Lung (tissue), 4 donors: ENCODE measurements around a stretch of chr17.

DNA sequence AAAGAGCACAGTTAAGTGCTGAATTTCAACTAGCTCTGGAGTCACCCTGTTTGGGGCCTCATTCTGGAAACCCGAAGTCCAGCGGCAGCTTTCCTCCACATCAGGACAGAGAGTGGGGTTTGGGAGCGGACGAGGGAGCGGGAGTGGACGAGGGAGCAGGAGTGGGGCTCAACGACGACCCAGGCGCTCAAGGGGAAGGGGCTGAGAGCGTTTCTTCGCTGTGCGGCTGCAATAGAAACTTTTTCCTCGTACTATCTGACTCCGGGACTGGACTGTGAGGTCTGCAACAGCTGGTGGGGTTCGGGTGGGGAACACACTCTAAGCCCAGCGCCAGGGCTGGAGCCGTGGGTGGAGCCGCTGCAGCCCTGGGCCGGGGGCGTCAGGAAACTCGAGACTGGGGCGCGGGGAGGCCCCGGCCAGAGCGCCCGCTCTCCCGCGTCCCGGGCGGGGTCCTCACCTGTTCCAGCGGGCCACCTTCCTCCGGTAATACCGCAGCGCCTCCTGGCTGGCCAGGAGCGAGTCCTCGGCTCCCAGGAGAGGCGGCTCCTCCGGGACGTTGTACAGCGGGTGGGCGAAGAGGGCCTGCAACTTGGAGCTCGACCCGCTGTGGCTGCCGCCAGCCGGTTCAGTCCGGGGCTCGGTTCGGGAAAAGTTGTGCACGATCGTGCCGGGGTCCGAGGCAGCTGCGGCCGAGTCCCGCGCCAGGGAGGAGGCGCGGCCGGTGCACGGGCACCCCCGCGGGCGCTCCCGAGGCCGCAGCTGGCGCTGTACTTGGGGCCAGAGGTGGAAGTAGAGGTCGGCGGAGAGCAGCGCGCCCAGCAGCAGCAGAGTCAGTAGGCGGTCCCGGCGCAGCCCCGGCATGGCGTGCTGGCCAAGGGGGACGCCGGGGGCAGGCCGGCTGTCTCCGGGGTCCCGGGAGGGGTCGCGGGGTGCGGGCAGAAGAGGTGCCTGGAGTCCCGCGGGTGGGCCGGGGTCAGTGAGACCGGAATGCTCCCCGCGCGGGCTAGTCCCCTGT lies 1.1 kb downstream of the FAM20A start:
- PRO-cap, result bidirectional peak, plus-strand start at position 780 of the sequence, minus-strand start at position 791 of the sequence
- RAMPAGE, long total RNA, result no peak
- RRBS, result 2% methylated on average over 58 of the region's 90 CpGs

- PRO-cap, result no peak
- RAMPAGE, long total RNA, result no peak
- RRBS, result no CpG with 5 or more reads among the region's 5 CpGs
These were observed 26.7 kb upstream of the FAM20A start for GRCh38 chr17:68627734-68628487.

DNA sequence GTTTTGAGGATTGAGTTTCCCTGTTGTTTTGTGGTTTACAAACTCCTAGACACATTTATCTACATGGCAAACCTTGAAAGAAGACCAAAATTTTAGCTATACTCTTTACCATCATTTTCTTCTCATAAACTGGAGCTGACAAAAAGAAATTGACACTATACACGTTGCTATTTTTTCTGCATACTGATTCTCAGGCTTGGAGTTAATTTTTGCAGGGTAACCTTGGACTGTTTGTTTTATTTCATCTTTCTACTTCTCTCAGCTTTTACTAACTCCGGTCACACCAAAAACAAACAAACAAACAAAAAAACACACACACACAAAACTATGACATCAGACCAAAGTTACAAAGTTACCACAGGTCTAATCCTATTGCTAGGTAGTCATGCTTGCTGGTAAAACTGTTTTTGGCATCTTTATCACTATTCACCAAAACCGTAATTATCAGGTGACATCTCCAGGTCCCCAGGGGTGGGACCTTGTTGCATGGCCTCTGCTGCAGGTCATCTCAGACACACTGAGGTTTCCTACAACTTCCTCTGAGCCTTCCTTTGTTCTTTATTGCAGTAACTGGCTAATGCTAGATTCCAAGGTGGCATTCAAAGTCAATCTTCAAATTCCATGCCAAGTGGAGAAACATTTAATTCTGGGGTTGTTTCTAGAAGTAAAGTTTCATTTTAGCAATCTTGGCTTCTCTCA lies 162.4 kb downstream of the ABCA8 start:
- PRO-cap, result no peak
- RAMPAGE, long total RNA, result no peak
- RRBS, result no CpG with 5 or more reads among the region's 3 CpGs

DNA sequence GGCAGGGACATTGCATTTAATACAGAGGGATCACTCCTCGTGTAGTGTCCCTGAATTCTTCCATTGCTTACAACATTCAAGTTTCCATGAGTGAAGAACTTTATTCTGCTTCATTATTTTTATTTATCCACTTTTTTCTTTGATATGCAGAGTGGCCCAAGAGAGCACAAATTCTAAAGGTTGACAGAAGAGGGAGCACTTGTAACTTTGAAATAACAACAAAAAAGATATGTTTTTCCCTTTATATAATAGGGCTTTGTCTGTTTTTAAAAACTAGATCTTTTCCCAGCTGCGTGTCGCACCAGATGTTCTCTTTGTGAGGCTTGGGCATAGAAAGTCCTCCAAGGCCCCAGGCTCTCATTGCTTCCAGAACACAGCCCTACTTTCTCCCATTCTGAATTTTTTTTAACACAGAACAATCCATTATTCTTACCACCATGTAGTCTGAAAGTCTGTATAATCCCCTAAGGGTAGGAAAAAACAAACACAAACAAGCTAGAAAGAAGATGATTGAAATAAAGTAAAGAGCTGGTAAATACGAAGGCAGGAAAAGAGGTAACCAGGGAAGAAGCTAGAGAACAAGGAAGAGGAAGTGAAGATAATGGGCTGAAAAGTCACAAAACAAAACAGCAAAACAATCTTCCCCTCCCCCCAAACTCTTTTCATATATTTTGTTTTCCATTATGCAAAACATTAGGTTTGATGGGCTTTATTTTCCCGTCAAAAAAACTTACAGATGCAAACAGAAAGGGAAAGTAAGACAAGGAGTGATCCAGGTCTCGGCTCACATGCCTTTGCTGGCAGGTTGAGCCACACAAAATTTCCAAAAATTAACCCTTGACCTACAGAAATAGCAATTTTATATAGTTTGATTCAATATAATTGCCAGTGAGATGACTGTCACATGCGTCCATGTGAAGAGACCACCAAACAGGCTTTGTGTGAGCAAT lies 160.4 kb downstream of the ABCA8 start:
- PRO-cap, result no peak
- RAMPAGE, long total RNA, result no peak
- RRBS, result no CpG with 5 or more reads among the region's 7 CpGs

- PRO-cap, result no peak
- RAMPAGE, long total RNA, result no peak
- RRBS, result no CpG with 5 or more reads among the region's 2 CpGs
These were observed 1.0 kb downstream of the ABCA8 start for GRCh38 chr17:68954161-68954536.

DNA sequence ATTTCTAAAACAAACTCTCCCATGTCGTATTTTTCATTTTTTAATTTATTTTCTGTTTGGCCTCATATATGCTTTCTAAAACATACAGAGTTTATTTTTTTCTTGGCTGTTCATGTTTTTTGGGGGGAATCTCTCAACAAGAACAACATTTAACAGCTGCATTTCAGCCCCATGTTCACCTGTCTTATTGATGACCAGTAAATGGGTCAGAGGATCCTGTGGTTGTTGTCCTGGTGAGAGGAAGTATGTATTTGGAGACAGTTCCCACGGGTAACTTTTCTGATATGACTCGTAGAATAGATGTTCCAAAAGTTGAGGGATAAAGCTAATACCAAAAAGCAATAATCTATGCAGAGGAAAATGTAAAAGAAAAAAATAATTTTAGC lies 42.5 kb downstream of the ABCA9 start:
- PRO-cap, result no peak
- RAMPAGE, long total RNA, result no peak
- RRBS, result no CpG with 5 or more reads among the region's 3 CpGs

DNA sequence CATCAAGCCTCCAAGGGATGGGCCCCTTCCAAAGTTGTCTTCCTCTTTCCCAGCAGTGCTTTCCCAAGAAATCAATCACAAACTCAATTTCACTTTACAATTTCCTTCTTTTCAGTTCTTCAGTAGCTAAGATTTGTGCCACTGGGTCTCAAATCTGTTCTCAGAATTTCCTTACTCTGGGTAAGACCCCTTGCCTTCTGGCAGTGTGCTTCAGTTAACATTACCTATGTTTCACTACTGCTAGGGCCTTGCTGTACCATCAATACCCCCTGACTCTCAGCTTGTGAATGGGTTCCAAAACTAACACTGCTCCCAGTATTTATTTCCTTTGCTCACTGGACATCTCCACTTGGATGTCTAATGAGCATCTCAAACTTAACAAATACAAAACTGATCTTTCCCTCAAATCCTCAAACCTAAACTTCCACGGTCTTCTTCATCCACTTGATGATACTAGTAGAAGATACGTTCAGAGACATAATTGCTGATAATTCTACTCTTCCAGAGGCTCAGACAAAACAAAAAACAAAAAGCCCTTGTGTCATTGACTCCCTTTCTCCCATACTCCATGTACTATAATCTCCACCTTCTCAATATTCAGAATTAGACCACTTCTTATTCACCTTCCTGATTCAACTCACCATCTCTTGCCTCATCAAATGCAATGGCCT lies 12.2 kb upstream of the ABCA10 start:
- PRO-cap, result no peak
- RAMPAGE, long total RNA, result no peak
- RRBS, result no CpG with 5 or more reads among the region's 2 CpGs

DNA sequence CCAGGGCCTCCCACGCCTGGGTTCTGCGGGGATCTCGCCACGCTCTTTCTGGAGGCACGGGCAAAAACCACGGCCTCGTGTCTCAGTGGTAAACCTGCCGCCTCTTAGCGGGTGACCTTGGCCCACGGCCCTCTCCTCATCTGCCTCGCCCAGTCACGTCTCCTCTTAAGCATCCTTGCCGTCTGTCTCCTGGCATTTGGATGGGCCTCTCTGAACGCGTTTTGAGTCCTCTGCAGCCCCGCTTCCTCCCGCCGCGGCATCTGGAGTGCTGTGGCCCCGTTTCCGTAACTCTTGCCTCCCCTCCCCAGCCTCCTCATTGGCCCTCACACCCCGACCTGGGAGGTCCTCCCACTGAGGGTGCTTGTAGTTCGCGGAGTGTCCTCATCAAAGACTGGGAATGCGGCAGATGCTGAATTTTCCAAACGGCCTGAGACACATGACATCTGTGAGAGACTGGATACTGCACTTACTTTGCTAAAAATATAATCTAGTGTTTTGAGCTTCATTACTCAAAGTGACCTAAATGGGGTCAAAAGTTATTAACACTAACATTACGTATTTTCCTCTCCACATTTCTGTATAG lies 570 bp upstream of the ABCA5 start:
- PRO-cap, result unidirectional peak, minus-strand start at position 262 of the sequence
- RAMPAGE, long total RNA, result no peak
- RRBS, result no CpG with 5 or more reads among the region's 27 CpGs

GRCh38 chr17:69500813-69501205 lies 86.3 kb downstream of the MAP2K6 start:
- PRO-cap, result no peak
- RAMPAGE, long total RNA, result no peak
- RRBS, result no CpG with 5 or more reads among the region's 3 CpGs

- PRO-cap, result no peak
- RAMPAGE, long total RNA, result no peak
- RRBS, result no CpG with 5 or more reads among the region's 3 CpGs
These were observed 158.8 kb downstream of the MAP2K6 start for GRCh38 chr17:69573269-69573804.

- PRO-cap, result no peak
- RAMPAGE, long total RNA, result no peak
- RRBS, result no CpG with 5 or more reads among the region's 1 CpG
These were observed 302.8 kb downstream of the MAP2K6 start for GRCh38 chr17:69717296-69717750.

- PRO-cap, result no peak
- RAMPAGE, long total RNA, result no peak
- RRBS, result no CpG with 5 or more reads among the region's 15 CpGs
These were observed 29.9 kb downstream of the KCNJ16 start for GRCh38 chr17:70104682-70105612.

- PRO-cap, result no peak
- RAMPAGE, long total RNA, result no peak
- RRBS, result no CpG with 5 or more reads among the region's 22 CpGs
These were observed 6.5 kb downstream of the KCNJ2 start for GRCh38 chr17:70175605-70176407.

DNA sequence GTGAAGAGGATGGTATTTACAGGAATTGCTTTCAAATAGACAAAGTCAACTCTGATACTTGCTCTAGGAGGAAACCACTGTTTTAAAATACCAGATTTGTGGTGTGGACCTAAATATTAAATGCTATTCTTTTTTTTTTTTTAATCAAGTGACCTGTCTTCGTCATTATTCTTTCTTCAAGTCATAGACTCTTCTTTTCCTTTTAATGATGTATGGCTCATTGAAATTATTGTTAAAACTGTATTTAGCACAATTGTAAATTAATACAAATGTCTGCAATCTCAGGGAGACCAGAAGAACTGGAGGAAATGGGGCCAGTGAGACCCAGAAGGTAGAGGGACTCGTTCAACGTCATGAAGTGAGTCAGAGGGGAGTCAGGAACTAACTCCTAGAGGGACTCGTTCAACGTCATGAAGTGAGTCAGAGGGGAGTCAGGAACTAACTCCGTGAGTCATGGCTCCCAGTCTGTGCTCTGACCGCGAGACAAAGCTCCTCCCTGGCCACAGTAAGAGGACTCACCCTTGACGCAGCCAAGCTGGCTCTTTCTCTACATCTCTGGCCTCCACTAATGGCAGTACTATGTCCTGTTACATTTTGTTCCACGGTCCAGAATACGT lies 902.3 kb downstream of the KCNJ2 start:
- PRO-cap, result no peak
- RAMPAGE, long total RNA, result no peak
- RRBS, result no CpG with 5 or more reads among the region's 11 CpGs

GRCh38 chr17:72124948-72126206 lies 4.6 kb downstream of the SOX9 start:
- PRO-cap, result no peak
- RAMPAGE, long total RNA, result no peak
- RRBS, result no CpG with 5 or more reads among the region's 5 CpGs

GRCh38 chr17:72151068-72151421 lies 30.2 kb downstream of the SOX9 start:
- PRO-cap, result no peak
- RAMPAGE, long total RNA, result no peak
- RRBS, result 42% methylated on average over 3 of the region's 4 CpGs

DNA sequence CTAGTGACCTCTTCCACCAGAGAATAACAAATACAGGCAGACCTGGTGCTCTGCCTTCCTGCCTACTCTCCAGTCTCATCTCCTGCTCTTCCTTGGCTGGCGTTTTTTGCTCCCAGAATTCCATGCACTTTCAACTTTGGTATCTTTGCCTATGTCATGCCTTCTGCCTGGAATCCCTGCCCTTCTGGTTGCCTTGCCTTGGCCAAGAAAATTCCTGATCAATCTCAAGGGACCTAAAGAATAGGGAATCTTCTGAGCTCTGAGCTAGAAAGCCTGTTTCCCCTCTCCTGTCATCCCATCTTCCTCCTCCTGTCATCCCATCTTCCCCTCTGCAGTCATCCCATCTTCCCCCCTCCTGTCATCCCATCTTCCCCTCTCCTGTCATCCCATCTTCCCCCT lies 216.4 kb downstream of the SOX9 start:
- PRO-cap, result no peak
- RAMPAGE, long total RNA, result no peak
- RRBS, result no CpG with 5 or more reads among the region's 1 CpG

GRCh38 chr17:72337743-72337942 lies 216.8 kb downstream of the SOX9 start:
- PRO-cap, result no peak
- RAMPAGE, long total RNA, result no peak
- RRBS, result no CpG with 5 or more reads among the region's 5 CpGs

- PRO-cap, result no peak
- RAMPAGE, long total RNA, result no peak
- RRBS, result no CpG with 5 or more reads among the region's 24 CpGs
These were observed 355.5 kb downstream of the SOX9 start for GRCh38 chr17:72476023-72477080.

GRCh38 chr17:72494371-72495215 lies 373.8 kb downstream of the SOX9 start:
- PRO-cap, result no peak
- RAMPAGE, long total RNA, result no peak
- RRBS, result no CpG with 5 or more reads among the region's 7 CpGs